Measurements from ENCODE around the gene GTF3C1.

DNA sequence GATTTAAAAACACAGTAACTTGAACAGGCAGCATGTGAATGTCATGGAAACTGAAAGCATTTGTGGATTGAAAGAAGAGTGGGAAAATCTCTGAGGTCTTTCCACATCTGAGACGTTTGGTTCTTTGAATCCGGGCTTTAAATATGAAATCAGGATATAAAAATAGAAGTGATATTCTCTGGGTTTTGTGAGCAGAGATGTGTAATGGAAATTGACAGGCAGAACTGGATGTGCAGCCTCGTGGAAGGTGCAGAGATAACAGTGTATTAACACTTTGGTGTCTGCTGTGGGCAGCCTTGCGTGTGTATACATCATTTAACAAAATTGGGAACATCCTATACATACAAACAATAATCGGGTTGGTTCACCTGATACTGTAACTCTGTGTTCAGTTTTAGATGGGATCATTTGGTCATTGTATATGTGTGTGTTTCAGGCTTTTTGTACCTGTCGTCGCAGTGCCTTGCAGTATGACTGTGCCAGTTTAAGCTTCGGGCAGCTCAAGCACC is 36.7 kb upstream of the ARHGAP17 start:
- PRO-cap: no peak

- PRO-cap: no peak
Measured at GRCh38 chr16:25109599-25109914, 2.0 kb upstream of the LCMT1 start.

DNA sequence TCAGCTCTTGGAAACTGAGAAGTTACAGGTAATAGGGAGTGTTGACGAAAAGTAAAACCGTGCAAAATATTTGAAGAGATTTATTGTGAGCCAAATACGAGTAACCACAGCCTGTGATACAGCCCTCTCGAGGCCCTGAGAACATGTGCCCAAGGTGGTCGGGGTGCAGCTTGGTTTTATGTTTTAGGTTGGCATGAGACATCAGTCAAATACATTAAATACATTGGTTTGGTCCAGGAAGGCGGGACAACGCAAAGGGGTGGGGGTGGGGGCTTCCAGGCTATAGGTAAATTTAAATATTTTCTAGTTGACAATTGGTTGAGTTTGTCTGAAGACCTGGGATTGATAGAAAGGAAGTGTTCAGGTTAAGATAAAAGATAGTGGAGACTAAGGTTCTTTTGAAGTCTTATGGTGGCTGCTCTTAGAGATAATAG is 1.1 kb upstream of the ZKSCAN2 start:
- PRO-cap: no peak

DNA sequence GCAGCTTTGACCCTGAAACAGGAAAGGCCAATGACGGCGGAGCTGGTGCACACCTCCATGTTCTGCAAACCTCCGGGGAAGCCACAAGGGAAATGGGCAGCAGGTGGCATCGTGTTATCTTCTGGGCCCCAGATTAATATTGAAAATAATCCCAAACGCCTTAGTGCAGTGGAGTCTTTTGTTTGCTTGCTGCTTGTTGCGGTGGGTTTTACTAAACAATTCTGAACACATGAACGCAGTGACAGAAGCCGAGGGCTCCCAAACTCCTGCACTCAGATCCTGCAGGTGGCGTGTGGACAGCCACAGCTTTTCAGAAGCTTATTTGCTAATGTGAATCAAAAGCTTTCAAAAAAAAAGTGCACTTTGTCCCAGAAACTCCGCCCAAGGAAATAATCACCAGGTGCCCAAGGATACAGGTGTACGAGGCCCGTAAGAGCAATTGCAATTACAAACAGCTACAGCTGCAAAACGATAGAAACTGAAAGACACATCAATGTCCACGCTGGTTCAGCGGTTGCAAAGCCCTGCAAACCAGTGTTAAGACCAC is 22.6 kb downstream of the KDM8 start:
- PRO-cap: no peak

DNA sequence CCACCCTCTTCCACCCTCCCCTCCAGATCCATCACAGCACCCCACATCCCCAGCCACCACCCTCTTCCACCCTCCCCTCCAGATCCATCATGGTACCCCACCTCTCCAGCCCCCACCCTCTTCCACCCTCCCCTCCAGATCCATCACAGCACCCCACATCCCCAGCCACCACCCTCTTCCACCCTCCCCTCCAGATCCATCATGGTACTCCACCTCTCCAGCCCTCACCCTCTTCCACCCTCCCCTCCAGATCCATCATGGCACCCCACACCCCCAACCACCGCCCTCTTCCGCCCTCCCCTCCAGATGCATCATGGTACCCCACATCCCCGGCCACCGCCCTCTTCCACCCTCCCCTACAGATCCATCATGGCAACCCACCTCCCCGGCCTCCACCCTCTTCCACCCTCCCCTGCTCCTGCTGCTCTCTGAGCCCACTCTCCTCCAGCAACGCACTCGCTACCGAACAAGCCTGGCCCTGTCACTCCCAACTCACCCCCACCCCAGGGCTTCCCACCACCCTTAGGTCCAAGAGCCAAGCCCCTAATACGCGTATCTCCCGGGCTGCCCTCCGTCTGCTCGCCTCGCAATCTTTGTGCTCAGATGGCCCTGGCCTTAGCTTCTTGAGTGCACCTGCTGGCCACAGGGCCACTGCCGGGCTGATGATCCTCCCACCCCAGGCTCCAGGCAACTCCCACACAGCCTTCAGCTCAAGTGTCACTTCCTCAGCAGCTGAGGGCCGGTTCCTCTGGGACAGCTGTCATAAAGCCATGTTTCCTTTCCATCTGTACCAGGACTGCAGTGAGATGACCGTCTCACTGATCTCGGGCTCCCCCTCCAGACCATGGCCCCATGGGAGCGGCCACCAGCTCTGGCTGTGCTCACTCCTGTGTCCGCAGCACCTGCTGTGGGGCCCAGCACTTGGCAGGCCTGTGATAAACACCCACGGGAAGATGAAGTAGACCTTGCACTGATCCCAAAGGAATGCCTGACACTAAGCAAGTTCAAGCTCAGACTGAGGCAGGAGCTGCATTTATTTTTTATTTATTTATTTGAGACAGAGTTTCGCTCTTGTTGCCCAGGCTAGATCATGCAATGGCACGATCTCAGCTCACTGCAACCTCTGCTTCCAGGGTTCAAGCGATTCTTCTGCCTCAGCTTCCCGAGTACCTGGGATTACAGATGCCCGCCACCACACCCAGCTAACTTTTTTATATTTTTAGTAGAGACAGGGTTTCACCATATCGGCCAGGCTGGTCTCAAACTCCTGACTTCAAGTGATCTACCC is 25.7 kb downstream of the KDM8 start:
- PRO-cap: unidirectional peak, plus-strand start at position 790 of the sequence

- PRO-cap: bidirectional peak, plus-strand start at chr16:27254472, minus-strand start at chr16:27254318
Measured at GRCh38 chr16:27253968-27254556, 14.5 kb downstream of the NSMCE1 start.

- PRO-cap: no peak
Measured at GRCh38 chr16:27264104-27264590, 4.4 kb downstream of the NSMCE1 start.

DNA sequence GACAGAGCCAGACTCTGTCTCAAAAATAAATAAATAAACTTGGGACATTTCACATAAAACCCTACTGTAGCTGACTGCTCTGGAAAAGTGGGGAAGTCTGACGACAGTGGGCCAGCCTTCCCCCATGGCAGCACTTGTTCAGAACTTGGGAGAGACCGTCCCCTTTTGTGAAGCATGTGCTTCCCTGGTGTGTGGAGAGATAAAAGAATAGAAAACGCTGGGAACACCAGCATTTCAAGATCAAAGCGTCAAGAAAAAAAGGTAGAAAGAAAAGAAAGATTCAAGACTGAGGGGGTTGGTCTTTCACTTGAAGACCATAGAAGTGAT is 3.1 kb upstream of the NSMCE1 start:
- PRO-cap: no peak

DNA sequence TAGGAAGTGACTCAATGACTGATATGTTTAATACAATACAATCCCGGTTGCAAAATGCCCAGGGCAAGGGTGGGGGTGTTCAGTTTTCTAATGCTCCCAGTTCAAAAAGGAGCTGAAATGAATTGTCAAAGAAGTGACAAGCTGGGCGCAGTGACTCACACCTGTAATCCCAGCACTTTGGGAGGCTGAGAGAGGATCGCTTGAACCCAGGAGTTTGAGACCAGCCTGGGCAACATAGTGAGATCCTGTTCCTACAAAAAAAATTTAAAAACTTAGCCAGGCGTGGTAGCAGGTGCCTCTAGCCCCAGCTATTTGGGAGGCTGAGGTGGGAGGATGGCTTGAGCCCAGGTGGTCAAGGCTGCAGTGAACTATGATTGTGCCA is 2.2 kb downstream of the IL4R start:
- PRO-cap: bidirectional peak, plus-strand start at position 128 of the sequence, minus-strand start outside the sequence

DNA sequence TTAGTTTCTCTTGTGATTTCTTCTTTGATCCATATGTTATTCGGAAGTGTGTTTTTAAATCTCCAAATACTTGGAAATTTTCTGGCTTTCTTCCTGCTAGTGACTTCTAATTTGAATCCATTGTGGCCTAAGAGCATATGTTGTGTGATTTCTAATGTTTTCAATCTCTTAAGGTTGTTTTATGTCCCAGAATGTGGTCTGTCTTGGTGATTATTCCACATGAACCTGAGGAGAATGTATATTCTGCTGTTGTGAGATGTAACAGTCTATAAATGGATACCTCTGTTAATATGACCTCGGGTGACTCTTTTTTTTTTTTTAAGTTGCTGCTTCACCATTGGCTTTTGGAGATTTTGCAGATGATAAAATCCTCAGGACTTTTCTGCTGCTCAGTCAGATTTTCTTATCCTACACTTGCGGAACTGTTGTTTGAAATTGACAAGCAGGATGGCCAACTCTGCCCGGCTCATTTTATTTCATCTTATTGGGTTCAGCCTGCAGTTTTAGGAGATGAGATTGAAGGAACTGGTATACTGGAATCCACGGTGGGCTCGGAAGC is 19.2 kb downstream of the IL4R start:
- PRO-cap: no peak

DNA sequence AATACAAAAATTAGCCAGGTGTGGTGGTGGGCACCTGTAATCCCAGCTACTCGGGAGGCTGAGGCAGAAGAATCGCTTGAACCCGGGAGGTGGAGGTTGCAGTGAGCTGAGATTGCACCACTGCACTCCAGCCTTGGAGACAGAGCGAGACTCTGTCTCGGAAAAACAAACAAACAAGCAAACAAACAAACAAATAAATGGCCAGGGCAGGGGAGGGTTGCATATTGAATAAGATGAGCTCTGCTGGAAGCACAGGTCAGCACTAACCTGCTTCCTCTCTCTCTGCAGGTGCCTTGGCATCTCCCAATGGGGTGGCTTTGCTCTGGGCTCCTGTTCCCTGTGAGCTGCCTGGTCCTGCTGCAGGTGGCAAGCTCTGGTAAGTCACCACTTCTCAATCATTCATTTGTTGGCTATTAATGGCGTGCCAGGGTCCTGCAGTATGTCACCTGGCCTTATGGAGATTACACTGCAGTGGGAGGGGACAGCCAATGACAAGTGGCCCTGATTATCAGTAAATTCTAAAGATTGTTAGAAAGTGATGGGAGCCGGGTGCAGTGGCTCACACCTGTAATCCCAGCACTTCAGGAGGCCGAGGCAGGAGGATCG is 26.2 kb downstream of the IL4R start:
- PRO-cap: no peak

- PRO-cap: no peak
Measured at GRCh38 chr16:27364321-27365081, 37.5 kb upstream of the IL21R start.

DNA sequence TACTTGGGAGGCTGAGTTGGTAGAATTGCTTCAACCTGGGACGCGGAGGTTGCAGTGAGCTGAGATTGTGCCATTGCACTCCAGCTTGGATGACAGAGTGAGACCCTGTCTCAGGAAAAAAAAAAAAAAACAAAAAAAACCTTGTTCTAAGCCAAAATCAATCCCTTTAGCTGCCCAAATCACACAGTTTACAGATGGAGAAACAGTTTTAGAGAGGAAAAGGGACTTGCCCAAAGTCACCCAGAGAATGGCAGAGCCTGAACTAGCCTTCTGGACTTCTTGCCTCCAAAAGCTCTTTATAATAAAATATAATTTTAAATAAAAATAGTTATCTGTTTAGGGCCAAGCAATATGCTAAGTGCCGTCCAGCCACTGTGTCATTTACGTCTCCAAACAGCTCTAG is 35.6 kb upstream of the IL21R start:
- PRO-cap: no peak

GRCh38 chr16:27366751-27367412 is 35.1 kb upstream of the IL21R start:
- PRO-cap: no peak

- PRO-cap: unidirectional peak, plus-strand start at chr16:27402956
Measured at GRCh38 chr16:27402760-27403250, 831 bp downstream of the IL21R start.

DNA sequence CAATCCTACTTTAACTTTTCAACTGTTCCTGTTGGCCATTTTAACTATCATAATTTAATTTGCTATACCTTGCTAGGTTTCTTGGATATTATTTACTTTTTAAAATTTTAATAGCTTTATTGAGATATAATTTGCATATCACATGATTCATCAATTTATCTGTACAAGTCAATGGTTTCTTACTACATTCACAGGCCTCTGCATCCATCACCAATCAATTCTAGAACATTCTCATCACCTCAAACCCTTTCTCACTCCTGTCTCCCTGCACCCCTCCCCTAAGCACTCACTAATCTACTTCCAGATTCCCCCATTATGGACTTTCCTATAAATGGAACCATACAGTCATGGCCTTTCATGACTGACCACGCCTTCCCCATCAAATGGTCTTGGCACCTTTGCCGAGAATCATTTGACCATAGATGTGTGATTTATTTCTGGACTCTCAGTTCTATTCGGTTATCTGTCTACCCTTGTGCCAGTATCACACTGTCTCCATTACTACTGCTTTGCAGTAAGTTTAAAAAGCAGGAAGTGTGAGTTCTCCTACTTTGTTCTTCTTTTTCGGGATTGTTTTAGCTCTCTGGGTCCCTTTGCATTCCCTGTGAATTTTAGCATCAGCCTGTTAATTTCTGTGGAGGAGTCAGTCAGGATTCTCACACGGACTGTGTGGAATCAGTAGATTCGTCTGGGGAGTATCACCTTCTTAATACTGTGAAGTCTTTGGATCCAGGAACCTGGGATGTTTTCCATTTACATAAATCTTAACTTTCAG is 27.5 kb downstream of the GTF3C1 start:
- PRO-cap: no peak

DNA sequence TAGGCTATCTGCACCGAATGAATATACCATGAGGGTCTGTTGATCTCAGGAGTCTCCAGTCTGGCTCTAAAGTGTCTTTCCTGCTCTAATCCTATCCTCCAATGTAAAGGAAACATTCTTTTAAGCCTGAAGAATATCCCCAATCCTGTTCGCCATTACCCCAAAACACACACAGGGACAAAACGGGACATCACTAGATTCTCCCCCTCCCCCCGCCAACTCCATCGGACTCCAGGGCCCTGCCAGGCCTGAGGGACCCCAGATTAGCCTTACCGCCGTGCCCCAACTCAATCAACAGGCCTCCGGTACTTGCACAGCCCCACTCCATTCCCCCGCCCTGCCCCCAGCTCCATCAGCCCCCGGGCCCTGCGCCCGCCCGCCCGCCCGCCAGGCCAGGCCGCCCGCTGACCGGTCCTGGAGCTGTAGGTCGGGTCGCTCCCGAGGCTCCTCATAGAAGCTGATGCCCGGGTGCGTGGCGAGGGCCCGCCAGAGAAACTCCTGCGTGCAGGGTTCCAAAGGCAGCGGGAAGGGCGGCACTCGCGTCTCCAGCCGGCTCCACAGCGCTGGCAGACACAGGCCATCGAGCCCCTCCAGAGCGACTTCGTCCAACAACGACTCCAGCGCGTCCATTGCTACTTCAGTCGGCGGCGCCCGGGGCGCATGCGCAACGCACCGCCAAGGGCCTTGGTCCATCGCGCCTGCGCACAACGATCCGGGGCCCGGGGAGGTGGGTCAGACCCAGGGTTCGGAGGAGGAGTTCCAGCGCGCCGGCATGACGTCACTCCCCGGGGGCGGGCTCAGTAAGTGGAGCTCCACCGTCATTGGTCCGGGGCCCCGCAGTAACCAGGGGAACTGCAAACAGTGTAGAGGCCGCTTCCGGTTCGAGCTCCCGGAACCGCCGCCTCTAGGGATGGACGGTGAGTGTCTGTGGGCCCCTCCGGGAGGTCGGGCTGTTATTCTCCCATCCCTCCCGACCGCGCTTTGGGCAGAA is at the start of gene GTF3C1:
Gene GTF3C1, minus strand, starts transcription at position 653 of the 991 bp plus-strand sequence.
- PRO-cap: bidirectional peak, plus-strand start at position 920 of the sequence, minus-strand start at position 653 of the sequence

DNA sequence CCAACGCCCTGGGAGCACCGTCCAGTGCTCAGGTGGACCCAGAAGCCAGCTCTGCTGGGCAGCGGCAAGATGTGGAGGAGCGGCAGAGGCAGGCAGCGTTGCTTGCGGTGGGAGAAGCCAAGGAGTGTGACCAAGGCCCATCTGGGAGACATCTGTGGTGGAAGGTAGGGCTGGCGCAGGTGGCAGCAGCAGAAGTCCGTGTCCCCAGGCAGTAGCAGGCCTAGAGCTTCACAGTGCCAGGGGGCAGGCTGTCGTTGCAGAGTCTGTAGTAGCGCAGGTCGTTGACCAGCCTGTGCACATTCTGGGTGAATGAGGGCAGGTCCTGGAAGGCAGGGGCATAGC is 34.8 kb upstream of the GSG1L start:
- PRO-cap: no peak

GRCh38 chr16:28175489-28176158 is 36.1 kb downstream of the XPO6 start:
- PRO-cap: no peak

GRCh38 chr16:28187455-28188197 is 24.1 kb downstream of the XPO6 start:
- PRO-cap: no peak